Brain (tissue), 1 donor: ENCODE measurements around a stretch of chr11.

DNA sequence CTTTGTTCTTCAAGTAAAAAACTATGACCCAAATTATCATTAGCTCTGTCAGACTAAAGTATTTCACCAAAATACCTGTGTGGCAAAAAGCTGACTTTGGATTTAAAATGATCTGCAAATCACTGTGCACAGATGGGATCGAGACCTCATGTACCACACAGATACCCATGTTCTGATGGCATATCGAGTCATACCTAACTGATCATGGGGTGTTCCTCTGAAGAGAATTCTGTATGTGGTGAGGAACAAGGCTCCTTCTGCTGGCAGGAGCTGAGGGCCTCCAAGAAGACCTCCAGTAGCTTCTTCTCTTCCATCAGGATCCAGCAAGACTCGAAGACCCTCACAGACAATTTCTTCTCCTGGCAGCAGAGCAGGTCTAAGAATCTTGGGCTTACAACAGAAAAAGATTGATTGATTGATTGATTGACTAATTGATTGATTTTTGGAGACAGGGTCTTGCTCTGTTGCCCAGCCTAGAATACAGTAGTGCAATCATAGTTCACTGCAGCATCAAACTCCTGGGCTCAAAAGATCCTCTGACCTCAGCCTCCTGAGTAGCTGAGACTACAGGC lies 186.0 kb downstream of the SWAP70 start:
- RRBS, result no CpG with 5 or more reads among the region's 3 CpGs

DNA sequence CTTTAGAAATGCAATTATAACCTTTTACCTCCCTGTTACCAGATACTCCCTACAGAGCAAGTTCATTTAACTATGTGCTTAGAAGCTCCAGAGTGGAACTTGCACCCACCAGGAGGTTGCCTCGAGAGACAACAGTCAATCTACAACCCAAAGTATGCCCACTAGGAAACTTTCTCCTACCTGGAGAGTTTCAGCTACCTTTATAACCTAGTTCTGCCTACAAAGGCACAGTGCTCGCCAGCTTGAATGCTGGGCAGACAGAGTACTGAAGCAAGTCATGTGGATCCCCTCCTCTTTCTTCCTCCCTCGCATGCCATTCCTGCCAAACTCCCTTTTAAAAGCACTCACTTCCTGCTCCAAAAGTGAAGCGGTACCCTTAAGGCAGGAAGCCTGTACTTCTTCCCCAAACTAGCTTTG lies 258.9 kb downstream of the SWAP70 start:
- RRBS, result no CpG with 5 or more reads among the region's 4 CpGs

DNA sequence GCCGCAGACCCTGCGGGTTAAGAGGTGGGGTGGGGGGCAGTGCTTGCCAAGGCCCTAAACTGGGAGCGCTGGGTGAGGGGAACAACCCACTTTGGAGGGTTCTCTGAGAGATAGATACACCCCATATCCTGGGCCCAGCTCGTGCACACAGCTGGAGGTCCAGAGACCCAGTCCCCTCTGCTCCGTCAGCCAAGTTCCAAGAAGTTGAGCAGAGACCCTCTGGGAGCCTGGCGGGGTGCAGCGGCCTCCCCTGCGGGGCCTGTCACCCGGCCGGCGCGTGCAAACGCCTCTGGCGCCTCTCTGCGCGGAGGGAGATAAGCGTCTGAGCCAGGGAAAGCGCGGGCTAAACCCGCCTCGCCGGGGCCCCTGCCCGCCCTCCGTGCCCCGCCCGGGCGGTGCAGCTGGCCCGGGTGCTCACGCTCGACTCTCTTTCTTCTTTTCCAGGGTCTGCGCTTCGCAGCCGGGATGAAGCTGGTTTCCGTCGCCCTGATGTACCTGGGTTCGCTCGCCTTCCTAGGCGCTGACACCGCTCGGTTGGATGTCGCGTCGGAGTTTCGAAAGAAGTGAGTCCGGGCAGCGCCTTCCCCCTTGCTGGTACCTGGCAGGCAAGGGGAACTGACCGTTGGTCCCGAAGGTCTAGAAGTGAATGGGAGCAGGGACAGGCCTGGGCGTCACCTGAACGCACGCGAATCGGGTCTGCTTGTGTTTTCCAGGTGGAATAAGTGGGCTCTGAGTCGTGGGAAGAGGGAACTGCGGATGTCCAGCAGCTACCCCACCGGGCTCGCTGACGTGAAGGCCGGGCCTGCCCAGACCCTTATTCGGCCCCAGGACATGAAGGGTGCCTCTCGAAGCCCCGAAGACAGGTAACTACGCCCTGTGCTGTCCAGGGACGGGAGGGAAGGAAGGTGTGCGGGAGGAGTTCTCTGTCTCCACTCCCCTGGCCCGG lies 636 bp downstream of the ADM start:
- RRBS, result 2% methylated on average over 26 of the region's 66 CpGs

DNA sequence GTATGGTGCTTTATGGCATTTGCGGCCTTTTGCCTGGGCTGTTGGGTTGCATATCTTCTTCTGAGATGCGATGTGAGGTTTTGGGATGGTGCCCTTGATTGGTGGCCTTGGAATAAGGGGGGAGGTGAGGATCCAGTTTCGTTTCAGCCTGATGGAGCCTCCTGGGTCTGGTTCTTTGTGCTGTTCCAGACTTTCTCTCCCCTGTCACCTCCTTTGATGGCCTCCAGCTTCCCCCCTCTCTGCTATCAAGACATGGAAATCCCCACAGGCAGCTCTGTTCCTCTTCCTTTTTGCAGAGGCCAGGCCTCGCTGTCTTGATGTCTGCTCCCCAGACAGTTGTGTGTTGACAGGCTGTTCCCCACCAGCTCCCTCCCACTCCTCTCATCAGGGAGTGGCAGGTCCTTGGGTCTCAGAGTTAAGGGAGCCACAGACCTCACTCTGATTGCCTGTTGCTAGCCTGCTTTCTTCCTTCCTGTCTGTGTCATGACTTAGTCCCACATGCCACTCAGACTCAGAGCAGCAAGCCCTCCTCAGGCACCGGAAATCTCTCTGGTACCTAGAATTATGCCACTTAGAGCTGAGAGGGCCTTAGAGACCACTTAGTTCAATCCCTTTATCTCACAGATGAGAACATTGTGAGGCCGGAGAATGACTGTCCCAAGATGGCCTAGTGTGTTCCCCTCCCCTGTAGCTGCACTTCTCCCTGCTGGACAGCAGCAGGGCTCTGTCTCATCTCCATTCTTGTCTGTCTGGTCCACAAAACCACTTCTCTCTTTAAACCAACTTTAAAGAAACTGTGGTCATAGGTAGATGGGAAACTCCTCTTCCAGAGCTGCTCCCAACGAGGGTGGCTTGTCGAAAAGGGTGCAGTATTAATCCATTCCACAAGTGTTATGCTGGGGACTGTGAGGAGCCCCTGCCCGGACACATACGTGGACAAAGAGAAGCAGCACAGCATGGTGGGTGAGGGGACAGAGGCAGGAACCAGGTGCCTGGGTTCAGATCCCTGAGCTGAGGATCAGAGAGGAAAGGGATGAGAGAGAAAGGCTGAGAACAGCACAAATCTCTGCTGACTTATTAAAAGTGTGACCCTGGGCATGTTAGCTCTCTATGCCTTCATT lies 4.1 kb downstream of the AMPD3 start:
- RRBS, result 19% methylated on average over 2 of the region's 10 CpGs

DNA sequence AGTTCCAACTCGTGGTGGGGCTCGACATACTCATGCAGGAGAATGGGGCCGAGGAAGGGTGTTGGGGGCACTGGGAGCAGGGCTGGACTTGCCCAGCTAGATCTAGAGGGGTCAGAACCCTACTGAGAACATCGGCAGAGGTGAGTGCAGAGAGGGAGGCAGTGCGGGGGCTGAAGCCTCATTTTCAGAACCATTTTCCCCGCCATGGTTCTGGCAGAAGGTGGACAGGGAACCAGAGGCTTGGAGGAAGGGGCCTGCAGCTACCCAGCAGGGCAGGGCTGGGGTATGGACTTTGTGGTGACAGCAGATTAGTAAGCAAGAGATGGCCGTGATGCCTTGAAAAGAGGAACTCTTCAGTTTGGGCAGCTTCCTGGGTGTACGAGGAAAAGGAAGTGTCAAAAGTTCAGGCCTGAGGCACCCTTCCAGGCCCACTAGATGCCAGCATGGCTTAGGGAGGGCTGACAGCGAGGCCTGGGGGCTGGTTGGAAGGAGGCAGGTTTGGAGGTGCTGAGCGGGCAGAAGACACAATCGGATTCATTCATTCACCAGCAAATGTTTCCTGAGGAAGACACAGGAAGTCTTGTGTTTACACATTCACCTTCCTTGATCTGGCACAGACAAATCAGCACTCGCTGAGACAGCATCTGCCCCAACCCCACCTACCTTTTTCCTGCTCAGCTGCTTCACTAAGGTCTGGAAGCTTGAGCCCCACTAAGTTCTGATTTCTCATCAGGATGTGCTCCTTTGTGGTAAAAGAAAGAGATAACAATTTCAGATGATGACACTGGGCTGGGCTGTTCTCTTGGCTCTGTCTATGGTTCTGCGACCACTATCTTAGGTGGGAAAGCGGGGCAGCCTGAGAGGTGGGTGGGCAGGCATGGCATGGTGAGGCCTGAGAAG lies 54.9 kb upstream of the LYVE1 start:
- RRBS, result no CpG with 5 or more reads among the region's 14 CpGs

- RRBS, result no CpG with 5 or more reads among the region's 20 CpGs
Measured at GRCh38 chr11:10751480-10751891, 440 bp downstream of the CTR9 start.

GRCh38 chr11:10772317-10772738 lies 21.3 kb downstream of the CTR9 start:
- RRBS, result no CpG with 5 or more reads among the region's 4 CpGs

- RRBS, result no CpG with 5 or more reads among the region's 19 CpGs
Measured at GRCh38 chr11:10802698-10803687, 5.7 kb downstream of the EIF4G2 start.

DNA sequence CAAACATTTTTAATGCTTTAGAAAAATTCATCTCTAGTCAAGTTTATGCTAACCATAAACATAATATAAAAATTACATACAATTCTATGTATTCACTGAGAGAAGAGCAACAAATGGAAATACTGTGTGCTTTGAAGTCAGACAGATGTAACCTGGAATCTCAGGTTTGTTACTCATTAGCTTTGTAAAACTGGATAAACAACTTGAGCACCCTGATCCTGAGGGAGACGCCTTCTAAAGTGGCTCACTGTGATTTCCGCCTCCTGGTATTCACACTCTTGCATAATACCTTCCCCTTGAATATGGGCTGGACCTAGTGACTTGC lies 15.1 kb downstream of the ZBED5 start:
- RRBS, result no CpG with 5 or more reads among the region's 2 CpGs

DNA sequence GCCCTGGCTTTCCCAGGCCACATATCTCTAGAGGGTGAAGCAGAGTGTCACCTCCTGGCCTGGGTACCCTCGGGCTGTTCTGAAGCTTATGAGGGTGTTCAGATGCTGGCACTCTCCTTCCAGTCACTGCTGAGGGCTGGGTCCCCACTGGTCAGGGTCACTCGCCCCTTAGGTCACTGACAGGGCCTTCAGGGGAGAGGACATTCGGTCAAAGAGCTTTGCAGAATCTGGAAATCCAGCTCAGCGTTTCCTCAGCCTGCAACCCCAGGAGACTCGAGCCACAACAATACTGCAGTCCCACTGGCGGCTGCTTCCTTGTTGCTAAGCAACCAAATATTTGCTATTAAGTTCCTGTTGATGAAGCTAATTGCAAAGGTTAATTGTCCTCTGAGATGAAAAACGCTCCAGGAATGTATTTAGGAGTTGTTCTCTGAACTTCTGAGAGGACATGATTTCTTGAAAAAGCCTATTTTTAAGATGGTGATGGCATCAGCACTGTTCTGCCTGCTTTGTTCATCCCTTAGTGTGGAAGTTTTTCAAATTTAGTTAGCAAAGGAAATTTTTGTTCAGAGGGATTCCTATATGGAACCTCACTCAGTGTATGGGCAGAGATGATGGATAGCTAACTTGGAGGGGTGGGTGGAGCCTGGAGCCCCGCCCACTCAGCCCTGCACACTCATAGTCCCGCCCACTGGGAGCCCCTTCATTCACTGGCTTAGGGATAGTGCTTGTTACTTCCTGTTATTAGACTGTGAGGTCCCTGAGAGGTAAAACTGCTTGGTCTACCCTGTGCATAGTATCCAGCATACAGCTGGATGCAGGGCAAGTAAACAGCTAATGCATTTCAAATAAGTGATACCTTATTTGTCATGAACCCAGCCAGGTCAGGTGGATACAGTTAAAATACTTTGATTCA lies 109.2 kb downstream of the CSNK2A3 start:
- RRBS, result no CpG with 5 or more reads among the region's 9 CpGs

DNA sequence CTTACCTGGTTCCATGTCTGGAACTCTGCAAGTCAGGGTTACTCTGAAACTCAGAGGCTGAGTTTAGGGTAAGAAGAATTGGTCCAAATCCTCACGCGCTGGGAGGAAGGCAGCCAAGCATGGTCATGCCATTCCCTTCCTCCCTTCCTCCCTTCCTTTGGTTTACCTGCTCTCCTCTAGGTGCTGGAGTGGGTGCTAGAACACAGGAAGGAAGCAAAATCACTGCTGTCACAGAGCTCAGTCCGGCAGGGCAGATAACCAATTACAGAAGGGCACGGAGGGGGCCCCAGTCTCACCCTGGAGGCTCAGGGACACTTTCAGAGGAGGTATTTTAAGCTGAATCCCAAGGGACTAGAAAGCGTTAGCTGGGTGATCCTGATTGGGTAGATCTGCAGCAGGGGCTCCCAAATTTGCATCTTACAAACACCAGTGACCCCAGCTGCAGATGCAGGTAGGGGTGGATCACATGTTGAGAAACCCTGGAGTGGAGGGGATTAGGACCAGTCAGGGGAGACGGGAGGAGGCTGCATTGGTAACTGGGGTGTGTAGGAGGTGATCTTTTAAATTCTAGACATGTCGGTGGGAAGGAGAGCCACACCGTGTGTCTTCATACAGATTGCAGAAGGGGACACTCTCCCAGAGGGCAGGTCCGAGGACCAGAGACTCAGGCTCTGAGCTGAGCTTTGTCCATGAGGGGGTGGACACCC lies 91.5 kb downstream of the CSNK2A3 start:
- RRBS, result no CpG with 5 or more reads among the region's 9 CpGs

DNA sequence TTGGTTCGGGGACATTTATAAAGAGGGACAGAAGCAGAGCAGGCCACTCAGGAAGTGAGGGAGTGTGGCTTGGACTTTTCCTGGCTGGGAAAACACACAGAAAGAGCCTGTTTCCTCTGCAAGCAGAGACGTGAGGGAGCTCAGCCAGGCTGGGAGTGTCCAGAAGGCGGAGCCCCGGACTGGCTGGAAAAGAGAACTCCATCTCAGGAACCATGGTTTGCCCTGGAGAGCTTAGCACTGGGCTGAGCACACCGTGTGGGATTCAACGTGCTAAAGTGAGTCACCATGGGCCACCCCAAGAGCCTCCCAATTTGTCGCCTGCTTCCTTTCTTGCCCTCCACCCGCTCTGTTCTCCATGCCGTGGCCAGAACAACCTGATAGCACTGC lies 51.9 kb downstream of the GALNT18 start:
- RRBS, result no CpG with 5 or more reads among the region's 9 CpGs

DNA sequence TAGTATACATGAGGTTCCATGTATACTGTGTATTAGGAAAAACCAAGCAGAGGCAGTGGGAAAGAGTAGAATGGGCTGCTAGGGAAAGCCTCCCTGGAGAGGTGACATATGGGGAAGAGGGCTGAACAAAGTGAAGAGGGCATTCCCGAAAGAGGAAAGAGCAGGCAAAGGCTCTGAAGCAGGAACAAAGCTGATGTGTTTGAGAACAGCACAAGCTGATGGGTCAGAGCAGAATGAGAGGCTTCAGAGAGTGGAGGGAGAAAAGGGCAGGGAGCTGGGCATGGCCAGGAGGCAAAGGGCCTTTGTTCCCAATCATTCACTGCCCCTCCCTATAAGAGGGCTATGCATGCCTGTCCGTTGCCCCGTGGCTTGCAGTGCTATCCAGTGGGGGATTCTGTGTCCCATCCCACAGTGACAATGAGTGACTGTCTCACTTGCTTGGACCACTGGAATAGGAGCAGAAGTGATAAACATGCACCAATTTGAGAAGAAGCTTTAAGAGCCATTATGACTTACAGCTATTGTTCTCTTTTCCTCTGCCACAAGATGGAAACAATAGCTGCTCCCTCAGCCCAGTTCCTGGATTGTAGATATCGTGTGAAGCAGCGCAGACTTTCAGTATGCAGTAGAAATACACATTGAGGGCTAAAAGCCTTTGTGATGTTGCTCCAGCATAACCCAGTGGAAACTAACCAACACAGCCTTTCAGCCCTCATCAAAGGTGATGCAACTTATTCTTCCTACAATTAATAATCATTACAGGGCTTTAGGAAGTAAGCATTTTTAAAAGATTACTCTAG lies 39.6 kb downstream of the GALNT18 start:
- RRBS, result no CpG with 5 or more reads among the region's 5 CpGs

GRCh38 chr11:11960205-11961318 lies 47.9 kb downstream of the DKK3 start:
- RRBS, result no CpG with 5 or more reads among the region's 4 CpGs

GRCh38 chr11:11968197-11968681 lies 40.2 kb downstream of the DKK3 start:
- RRBS, result no CpG with 5 or more reads among the region's 6 CpGs

DNA sequence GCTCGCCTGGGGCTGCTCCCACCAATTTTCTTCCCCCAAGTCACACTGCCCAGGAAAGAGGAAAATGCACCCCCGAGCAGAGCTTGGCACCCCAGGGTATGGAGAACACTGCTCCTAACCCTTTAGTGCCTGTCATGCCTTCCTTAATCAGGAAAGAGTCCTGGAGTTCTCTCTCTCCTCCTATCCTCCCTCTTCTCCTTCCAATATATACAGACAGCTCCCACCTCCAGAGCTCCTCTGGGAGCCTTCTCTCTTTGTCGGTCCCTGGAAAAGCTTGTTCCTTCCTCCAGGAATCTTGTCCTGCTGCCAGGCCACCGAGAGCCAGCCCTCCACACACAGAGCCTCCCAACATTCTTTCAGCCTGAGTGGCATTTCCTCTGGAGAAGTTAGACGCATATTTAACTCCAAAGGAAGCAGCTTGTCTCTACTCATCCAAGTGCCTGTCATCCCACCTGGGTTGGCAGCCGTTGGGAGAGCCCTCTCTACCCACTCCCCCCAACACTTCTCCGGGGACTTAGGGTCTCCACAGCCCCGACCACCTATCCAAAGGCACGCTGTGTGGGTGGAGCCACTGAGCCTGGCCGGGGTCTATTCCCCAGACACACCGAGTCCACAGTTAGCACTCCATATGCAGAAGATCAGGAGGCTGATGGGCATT lies 31.2 kb downstream of the DKK3 start:
- RRBS, result 30% methylated on average over 4 of the region's 11 CpGs

GRCh38 chr11:11998309-11999045 lies 9.9 kb downstream of the DKK3 start:
- RRBS, result 92% methylated on average over 2 of the region's 11 CpGs

- RRBS, result 2% methylated on average over 14 of the region's 72 CpGs
Measured at GRCh38 chr11:12008821-12009621, 595 bp upstream of the DKK3 start.

GRCh38 chr11:12023171-12023579 lies 14.7 kb upstream of the DKK3 start:
- RRBS, result no CpG with 5 or more reads among the region's 1 CpG

DNA sequence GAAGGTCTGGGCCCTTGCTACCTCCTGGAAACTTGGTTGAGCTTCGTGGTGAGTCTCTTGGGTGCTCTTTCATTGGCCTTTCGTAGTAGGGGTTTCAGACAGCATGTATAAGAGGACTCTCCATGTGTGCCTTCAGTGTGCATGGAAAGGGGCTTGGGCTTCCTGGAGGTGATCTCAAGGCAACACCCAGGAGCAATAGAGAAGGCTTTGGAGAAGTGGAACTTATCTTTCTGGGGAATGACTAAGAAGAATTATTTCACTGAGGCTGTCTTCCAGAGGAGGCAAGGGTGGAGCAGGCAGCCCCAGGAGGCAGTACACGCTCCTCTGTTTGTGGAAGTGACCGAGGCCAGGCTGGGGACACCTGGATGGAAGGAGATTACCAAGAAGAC lies 45.8 kb downstream of the MICAL2 start:
- RRBS, result no CpG with 5 or more reads among the region's 4 CpGs